ENCODE measurements around a stretch of chr10.

- RAMPAGE, long total RNA: no peak
- RRBS: no CpG with 5 or more reads among the region's 5 CpGs
Measured at GRCh38 chr10:1050115-1050475, 1.2 kb upstream of the IDI1 start.

DNA sequence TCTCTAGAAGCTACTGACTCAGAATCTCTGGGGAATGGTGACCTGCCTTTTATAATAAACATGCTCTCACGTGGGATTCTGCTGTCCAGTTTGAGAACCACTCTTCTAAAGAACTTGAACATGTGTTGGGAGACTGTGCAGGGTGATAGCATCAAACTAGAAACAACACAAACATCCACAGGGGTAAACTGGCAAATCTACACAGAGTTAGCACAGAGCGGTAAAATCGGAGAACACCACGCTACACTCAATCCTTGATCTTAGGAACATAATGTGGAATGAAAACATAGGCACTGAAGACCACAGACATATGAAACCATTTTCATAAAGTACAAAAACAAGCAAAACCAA is 79.1 kb downstream of the WDR37 start:
- RAMPAGE, long total RNA: no peak
- RRBS: no CpG with 5 or more reads among the region's 4 CpGs

- RAMPAGE, long total RNA: no peak
- RRBS: no CpG with 5 or more reads among the region's 18 CpGs
Measured at GRCh38 chr10:1243620-1244194, 187.5 kb downstream of the WDR37 start.

DNA sequence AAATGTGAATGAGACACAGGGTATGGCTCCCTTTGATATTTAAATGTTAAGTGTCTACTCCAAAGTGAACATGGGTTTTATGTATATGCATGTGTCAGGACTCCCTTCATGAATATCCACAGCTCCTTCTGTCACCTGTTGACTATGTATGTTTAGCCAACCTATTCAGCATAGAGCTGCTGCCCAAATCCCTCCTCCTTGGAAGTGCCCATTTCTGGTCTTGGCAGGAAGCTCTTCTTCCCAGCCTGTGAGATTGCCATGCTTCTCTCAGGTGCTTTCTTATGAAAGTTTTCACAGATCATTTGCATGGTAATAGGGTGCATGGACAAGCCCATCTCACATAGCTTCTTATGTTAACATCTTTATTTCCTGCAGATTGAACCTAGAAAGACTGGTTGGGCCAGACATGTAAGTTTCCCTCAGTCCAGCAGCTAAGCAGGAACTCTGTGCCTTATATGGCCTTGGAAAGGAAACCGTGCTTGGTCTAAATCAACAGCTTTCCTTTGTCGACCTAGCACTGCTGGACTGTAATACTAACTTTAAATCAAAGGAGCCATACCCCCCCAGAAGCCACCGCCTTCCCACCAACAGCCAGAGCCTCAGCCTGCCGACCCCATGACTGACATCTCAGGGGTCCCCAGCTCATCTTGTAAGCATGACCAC is 288.9 kb downstream of the ADARB2 start:
- RAMPAGE, long total RNA: no peak
- RRBS: no CpG with 5 or more reads among the region's 4 CpGs

GRCh38 chr10:1453607-1454134 is 283.7 kb downstream of the ADARB2 start:
- RAMPAGE, long total RNA: no peak
- RRBS: no CpG with 5 or more reads among the region's 8 CpGs

DNA sequence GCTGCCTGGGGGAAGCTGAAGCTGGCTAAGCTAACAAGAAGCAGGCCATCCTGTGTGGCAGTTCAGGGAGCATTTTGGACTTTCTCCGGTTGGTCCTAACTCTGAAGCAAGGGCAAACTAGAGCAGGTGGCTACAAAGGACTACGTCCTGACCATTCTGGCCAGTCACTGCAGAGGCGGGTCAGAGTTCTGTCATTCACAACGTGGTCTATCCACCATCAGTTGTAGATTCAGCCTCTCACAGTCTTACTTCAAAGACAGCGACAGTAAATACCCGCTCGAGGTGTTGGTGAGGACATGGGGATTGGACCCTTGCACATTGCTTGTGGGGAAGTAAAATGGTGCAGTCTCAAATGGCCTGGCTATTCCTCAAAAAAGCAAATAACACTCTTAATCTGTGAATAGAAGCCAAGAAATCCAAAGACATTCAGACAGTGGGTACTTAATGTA is 64.7 kb upstream of the PFKP start:
- RAMPAGE, long total RNA: no peak
- RRBS: no CpG with 5 or more reads among the region's 7 CpGs

DNA sequence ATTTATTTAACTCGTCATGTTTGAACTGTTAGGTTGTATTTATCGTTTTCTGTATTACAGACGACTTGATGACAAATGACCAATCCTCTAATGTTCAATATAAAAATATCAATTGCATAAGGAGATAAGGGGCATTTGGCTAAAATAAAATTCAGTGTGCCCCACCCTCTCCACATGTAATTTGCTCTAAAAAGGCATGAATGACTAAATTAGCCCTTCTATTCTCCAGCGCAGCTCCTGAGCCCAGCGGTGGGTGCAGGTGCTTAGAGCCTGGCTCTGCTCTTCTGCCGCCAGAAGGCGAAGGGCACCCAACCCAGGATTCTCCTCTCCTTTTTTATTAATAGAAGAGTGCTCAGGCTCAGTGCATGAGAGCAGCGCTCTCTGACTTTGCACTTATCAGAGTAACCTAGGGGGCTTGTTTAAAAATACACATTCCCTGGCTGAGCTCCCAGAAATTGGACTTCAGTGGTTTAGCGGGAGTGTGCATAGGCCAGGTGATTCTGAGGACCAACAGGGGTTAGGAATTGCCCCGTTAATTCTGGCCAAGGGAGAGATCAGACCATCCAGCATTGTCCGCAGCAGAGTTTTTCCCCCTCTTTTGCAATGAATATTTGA is 1.8 kb upstream of the PFKP start:
- RAMPAGE, long total RNA: no peak
- RRBS: no CpG with 5 or more reads among the region's 11 CpGs

DNA sequence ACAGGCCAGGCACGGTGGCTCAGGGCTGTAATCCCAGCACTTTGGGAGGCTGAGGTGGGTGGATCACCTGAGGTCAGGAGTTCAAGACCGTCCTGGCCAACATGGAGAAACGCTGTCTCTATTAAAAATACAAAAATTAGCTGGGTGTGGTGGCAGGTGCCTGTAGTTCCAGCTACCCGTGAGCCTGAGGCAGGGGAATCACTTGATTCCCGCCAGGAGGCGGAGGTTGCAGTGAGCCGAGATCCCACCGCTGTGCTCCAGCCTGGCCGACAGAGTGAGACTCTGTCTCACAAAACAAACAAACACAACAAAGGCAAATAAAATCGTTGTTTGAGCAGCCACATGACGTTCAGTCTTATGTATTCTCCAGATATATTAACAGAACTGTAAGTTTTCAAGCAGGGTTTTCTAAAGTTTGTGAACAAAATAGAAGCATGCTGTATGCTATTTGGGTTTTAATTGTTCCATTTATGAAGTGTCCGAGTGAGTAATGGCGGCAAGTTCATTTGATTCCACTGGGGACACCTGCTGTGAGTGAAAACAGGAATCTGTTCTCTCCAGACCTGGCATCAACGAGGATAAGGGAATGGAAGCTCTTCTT is 122.4 kb upstream of the PITRM1 start:
- RAMPAGE, long total RNA: no peak
- RRBS: no CpG with 5 or more reads among the region's 14 CpGs

DNA sequence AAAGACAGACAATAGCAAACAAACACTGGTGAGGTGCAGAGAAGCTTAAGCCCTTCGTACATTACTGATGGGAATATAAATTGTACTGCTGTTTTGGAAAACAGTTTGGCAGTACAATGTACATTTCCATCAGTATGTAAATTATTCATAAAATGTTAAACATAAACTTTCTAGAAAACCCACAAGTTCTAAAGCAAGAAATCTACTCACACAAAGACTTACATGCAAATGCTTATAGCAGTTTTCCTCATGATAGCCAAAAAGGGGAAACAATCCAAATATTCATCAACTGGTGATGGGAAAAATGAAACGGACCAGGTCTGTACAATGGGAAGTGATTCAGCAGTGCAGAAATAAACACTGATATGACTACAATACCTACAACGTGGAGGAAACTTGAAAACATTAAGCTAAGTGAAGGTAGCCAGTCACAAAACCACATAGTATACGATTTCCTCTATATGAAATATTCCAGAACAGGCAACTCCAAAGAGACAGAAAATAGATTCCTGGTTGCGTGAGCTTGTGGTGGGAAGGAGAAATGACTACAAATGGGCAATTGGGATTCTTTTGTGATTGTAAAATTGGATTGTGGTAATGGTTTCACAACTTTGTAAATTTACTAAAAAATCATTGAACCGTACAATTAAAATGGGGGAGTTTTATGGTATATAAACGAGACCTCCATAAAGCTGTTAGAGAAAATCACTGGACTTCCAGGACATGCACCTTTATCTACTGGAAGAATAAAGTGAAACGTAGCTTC is 263.1 kb upstream of the PITRM1 start:
- RAMPAGE, long total RNA: no peak
- RRBS: no CpG with 5 or more reads among the region's 8 CpGs

GRCh38 chr10:3473188-3473614 is 300.6 kb upstream of the PITRM1 start:
- RAMPAGE, long total RNA: no peak
- RRBS: no CpG with 5 or more reads among the region's 7 CpGs

- RAMPAGE, long total RNA: no peak
- RRBS: no CpG with 5 or more reads among the region's 10 CpGs
Measured at GRCh38 chr10:3525882-3526347, 259.1 kb downstream of the KLF6 start.

- RAMPAGE, long total RNA: no peak
- RRBS: no CpG with 5 or more reads among the region's 10 CpGs
Measured at GRCh38 chr10:3574453-3574905, 210.5 kb downstream of the KLF6 start.

GRCh38 chr10:3720407-3721380 is 64.3 kb downstream of the KLF6 start:
- RAMPAGE, long total RNA: no peak
- RRBS: 92% methylated on average over 3 of the region's 13 CpGs

GRCh38 chr10:3754809-3755460 is 30.1 kb downstream of the KLF6 start:
- RAMPAGE, long total RNA: no peak
- RRBS: no CpG with 5 or more reads among the region's 9 CpGs

- RAMPAGE, long total RNA: no peak
- RRBS: no CpG with 5 or more reads among the region's 10 CpGs
Measured at GRCh38 chr10:3757172-3757857, 27.7 kb downstream of the KLF6 start.

DNA sequence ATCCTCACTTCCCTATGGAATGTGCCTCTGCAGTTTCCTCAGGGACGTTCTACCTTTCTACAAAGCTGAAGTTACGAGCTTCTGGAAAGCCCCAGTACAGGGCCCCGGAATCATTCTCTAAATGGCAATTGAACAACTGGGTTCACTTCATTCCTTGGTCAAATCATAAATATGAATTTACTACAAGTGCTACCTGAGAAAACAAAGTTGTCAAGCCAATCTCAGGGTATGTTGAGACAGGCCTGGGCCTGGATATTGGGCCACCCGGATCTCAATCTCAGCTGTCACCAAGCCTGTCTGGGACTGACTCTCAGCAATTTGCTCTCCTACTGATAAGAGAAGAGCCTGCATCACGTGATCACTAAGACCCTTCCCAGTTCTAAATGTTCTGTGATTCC is 4.4 kb downstream of the KLF6 start:
- RAMPAGE, long total RNA: no peak
- RRBS: no CpG with 5 or more reads among the region's 5 CpGs

DNA sequence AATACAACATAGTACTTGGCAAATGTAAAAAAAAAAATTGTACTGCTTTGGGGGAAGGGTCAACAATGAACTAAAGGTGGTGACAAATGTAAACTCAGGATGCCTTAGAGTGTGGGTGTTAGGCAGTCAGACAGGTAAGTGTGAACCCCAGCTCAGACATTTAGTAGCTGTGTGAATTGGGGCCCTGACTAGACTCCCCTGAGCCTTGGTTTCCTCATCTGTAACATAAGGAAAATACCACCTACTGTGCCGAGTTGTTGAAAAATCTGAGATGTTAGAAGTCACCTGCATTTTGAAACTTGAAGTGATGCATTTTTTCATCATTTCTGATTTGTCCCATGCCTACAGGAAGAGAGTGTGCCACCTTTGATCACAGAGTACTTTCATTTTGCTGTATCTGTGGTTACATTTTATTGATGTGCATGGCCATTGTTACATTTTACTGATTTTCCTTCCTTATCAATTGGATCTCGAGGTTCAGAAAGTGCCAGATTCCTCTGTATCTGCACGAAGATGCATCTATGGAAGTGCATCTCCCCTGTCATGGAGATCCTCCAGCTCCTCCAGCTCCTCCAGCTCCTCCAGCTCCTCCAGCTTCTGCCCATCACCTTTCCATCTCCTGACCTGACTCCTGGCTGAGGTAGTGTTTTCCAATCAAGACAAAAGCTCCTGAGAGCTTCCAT is 90.6 kb upstream of the KLF6 start:
- RAMPAGE, long total RNA: no peak
- RRBS: no CpG with 5 or more reads among the region's 3 CpGs

- RAMPAGE, long total RNA: no peak
- RRBS: no CpG with 5 or more reads among the region's 11 CpGs
Measured at GRCh38 chr10:3945718-3946340, 160.8 kb upstream of the KLF6 start.

- RAMPAGE, long total RNA: no peak
- RRBS: no CpG with 5 or more reads among the region's 12 CpGs
Measured at GRCh38 chr10:3951863-3952232, 166.8 kb upstream of the KLF6 start.

DNA sequence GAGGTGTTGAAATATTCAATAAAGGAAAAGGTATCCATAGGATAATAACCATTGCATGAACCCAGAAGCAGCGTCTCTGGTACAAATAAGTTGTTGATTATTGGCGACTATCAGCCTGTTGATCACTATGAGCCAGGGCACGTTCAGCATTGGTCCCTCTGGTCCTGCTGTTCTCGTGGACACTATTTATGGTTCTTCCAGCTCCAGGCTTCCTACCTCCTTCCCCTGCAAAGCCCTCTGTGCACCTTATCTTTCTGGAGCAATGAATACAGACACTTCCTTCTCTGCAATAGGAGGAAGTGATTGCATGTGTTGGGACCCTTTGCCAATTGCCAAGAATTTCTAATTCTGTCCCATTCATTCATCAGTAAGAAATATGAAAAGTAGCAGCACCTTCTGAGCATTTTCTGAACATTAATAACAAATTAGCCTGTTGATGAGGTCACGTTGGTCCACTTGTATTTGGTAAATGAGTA is 258.9 kb upstream of the KLF6 start:
- RAMPAGE, long total RNA: no peak
- RRBS: no CpG with 5 or more reads among the region's 5 CpGs

All from epithelial cell of proximal tubule (primary cell).